Metastatic Breast Carcinoma in the Brain (tissue), 10 donors: ENCODE measurements around the gene APOBEC2.

DNA sequence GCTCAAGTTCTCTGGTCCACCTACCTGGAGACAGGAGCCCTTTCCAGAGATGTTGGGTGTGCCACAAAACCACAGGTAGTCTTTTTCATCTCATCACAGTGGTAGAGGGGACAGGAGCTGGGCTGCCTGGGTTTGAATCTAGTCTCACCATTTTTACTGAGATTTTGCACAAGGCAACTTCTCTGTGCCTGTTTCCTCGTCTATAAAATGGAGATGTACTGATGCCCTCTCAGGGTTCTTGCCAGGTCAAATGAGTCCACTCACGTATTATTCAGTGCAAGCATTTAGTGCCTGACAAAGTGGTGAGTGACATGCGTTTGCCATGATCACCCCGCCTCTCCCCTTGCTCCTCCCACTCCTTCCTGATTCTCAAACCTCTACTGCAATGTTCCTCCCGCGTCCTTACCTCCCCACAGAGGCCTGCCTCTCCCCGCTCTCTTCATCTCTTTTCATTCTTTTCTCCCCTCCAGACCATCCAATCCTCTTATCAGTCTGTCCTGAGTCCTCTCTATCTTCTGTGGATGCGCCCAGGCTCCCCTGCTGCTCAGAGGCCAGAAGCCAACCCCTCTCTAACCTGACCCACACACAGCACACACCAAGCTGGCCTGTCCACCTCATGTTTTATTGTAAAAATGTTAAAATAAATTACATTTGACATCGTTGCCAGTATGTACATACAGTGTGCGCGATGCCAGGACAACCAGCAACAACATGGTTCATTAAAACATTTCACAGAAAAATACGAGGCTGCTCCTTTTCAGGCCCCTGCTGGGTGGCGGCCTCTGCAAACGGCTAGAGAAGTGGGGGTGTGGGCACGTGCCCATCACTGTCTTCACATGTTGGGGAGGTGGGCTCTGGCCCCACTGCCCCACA is 40.7 kb downstream of the KCNK5 start:
- PRO-cap, 10 experiments: no peak in any of the 10 experiments

DNA sequence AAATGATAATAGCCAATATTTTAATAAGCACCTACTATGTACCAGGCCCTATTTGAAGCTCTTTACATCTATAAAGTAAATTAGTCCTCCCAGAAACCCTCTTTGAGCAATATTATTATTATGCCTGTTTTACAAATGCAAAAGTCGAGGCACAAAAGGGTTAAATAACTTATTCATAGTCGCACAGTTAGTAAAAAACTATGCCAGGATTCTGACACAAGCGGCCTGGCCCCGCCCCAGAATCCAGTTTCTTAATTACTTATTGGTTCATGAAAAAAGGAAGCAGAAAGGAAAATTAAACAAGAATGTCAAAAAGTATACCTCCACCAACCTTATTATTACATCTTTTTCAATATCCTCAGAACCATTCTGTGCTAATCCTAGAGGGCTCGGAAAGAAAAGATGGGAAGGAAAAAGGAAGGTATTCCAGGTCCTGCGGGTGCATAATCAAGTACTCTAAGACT is 24.0 kb upstream of the KIF6 start:
- PRO-cap, 10 experiments: no peak in any of the 10 experiments

GRCh38 chr6:39849420-39849867 is 57.3 kb downstream of the DAAM2 start:
- PRO-cap, 10 experiments: no peak in any of the 10 experiments

DNA sequence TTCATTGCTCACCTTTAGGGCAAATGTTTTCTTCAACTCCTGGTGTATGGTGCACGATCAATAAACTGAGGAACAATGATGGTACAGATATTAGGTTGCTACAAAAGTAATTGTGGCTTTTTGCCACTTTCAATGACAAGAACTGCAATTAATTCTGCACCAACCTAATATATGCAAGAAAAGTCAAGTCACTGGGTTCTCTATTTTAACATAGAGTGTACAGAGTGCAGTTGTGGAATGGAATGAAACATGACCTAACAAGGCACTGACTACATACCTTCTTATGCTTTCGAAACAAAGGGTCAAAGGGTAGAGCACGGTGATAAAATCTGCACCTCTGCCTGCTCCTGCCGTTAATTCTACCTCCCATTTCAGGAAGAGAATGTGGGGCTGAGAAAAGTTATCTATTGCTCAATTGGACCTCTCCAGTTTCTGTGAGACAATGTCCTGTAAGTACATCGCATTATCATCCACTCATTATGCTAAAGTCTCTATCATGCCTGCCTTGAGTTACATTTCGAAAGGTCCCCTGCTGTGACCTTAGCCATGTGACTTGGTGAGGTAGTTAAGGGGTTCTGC is 13.9 kb upstream of the MOCS1 start:
- PRO-cap, 10 experiments: no peak in any of the 10 experiments

GRCh38 chr6:40456024-40456506 is 131.1 kb downstream of the LRFN2 start:
- PRO-cap, 10 experiments: no peak in any of the 10 experiments

GRCh38 chr6:40755313-40755640 is 168.1 kb upstream of the LRFN2 start:
- PRO-cap, 10 experiments: no peak in any of the 10 experiments

DNA sequence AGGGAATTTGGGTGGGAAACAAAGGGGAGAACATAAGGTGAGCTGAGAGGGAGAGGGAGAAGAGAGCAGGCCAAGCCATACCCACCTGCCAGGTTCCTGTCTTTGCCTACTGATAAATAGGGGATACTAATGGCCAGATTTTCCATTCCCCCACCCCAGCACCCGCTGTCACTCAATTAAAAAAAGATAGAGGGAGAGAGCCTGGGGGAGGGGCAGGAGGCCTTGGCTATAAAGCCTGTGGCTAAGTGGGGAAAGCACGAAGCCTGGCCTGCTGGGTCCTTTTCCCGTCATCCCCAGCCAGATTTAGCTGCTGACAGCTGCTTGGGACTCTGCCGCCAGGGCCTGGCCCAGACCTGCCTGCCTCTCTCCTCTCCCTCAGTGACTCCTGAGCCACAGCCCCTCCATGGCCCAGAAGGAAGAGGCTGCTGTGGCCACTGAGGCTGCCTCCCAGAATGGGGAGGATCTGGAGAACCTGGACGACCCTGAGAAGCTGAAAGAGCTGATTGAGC is at the start of gene APOBEC2:
Gene APOBEC2 (plus strand): TSS at position 258 of the 509 bp plus-strand sequence.
- PRO-cap, 10 experiments: no peak in any of the 10 experiments

GRCh38 chr6:41071767-41072180 is 382 bp downstream of the OARD1 start:
- PRO-cap, 10 experiments: peak in 10 of 10 experiments; most common plus-strand start chr6:41071965 (in 7); most common minus-strand start chr6:41071885 (in 9)

DNA sequence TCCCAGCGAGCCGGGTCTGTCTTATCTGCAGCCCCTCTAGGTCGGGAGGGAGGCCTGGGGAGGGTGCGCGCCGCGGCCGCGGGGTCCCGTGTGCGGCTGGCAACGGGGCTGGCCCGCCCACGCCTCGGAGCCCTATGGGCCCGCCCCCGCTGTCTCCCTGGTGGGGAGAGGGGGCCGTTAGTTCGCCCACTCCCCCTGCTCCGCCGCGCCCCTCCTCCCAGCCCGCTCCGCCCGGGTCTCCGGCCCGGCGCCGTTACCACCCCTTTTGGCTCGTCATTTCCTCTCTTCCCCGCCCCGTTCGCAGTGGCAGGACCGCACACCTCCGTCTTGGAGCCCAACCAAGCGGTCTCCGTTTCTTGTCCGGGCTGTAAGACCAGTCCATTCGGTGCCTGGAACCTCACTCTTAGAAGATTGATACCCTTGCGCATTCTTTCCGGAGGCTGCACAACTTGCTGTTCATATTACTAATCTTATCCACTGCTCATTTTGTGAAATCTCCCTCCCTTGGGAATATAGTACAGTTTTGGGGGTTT is 870 bp downstream of the NFYA start:
- PRO-cap, 10 experiments: peak in 10 of 10 experiments; most common plus-strand start position 303 of the sequence (in 3); most common minus-strand start position 255 of the sequence (in 5)

GRCh38 chr6:41074111-41074788 is 1.5 kb downstream of the NFYA start:
- PRO-cap, 10 experiments: no peak in any of the 10 experiments

DNA sequence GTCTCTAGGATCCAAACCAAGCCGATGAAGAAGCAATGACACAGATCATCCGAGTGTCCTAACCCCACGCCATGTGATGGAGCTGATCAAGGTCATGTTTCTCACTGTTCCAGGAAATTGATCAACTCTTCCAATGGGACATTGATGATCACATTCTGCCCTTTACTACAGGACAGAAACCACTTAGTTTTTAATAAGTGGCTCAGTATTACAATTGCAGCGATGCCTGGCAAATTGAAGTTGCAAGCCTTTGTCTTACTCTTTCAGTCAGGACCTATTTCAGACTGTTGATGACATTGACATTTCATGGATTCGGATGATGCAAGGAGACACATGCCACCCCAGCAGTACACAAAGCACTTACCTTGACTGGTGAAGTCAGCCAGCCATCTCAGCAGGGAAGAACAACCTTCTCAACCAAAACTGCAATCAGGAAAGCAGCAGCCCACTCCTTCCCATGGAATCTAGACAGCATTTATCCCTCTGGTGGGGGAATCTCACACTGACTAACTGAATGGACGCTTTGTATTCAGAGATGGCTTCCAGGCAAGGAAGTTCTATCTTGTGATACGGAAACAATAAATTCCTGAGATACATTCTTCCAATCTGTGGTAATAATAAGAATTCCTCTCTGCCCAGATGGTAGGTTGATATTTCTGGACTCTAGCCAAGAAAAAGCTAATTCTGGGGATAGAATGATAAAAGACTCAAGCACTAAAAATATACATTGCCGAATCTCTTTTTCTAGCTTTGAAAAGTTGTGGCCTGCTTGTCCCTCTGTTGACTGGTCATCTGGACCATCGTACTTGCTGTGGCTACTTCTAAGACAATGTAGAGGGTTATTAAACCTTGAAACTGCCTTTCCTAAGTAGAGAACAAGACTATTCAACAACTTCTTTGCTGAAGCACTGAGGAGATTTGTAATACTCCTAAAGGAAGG is 24.8 kb downstream of the NFYA start:
- PRO-cap, 10 experiments: no peak in any of the 10 experiments

GRCh38 chr6:41274241-41274775 is 12.2 kb downstream of the TREM1 start:
- PRO-cap, 10 experiments: no peak in any of the 10 experiments

GRCh38 chr6:41302564-41303036 is 16.1 kb upstream of the TREM1 start:
- PRO-cap, 10 experiments: no peak in any of the 10 experiments

GRCh38 chr6:41426211-41427052 is 91.0 kb downstream of the NCR2 start:
- PRO-cap, 10 experiments: peak in 6 of 10 experiments; most common plus-strand start chr6:41426822 (in 2); most common minus-strand start chr6:41426733 (in 4)

- PRO-cap, 10 experiments: peak in 1 of 10 experiments; most common plus-strand start chr6:41532072 (in 1)
Measured at GRCh38 chr6:41531669-41532199, 14.4 kb upstream of the FOXP4 start.

GRCh38 chr6:41653251-41653866 is 15.1 kb downstream of the MDFI start:
- PRO-cap, 10 experiments: peak in 4 of 10 experiments; most common plus-strand start chr6:41653433 (in 2); most common minus-strand start chr6:41653354 (in 2)

DNA sequence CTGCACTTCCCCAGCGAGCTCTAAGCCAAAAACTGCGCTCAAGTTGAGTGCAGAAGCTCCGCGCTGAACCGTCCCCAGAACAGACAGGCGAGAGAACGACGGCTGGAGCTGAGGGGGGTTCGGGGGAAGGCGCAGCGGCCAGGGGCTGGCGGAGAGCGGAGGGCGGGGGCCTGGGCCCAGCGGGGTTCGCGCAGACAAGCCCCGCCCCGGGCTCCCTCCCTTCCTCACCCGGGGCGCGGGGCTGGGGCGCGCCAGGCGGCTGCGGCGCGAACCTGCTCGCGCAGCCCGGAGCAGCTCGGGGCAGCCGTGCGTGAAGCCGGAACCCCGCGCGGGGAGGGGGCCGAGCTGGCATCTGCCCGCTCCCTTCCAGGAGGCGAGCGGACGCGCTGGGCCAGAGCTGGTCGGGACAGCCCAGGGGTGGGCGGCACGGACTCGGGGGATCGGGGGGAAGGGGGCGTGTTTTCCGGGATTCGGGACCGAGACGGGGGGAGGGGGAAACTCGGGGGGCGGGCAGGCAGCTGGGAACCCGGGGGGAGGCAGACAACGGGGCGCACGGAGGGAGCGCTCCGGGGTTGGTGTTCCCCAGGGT is 1.2 kb downstream of the TFEB start:
- PRO-cap, 10 experiments: peak in 10 of 10 experiments; most common plus-strand start position 254 of the sequence (in 4); most common minus-strand start position 97 of the sequence (in 2)

GRCh38 chr6:41736076-41736452 is 656 bp upstream of the TFEB start:
- PRO-cap, 10 experiments: peak in 4 of 10 experiments; most common minus-strand start chr6:41736215 (in 2)

- PRO-cap, 10 experiments: no peak in any of the 10 experiments
Measured at GRCh38 chr6:41931450-41931900, 10.1 kb downstream of the CCND3 start.

GRCh38 chr6:42024192-42024782 is 26.0 kb upstream of the TAF8 start:
- PRO-cap, 10 experiments: no peak in any of the 10 experiments